HL-60 (cell line): Measurements from ENCODE around the gene DAAM1.

DNA sequence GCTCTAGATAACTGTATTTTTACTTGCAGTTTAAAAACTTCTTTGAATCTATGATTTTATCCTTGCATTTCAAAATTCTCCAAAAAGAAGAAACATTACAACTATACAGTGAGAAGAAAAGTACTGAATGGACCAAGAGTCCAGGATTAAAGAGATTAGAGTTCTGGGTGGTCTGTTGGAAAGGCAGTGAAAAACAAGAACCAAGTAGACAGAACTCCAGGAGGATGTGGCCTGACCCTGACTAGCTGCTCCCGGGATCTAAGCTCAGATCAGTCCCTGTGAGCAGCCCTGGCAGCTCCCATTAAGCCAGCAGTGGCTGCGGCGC lies 96.2 kb upstream of the SLC35F4 start:
- RRBS: no CpG with 5 or more reads among the region's 3 CpGs

- RRBS: no CpG with 5 or more reads among the region's 4 CpGs
Observed at GRCh38 chr14:58266213-58266920, 21.7 kb downstream of the PSMA3 start.

DNA sequence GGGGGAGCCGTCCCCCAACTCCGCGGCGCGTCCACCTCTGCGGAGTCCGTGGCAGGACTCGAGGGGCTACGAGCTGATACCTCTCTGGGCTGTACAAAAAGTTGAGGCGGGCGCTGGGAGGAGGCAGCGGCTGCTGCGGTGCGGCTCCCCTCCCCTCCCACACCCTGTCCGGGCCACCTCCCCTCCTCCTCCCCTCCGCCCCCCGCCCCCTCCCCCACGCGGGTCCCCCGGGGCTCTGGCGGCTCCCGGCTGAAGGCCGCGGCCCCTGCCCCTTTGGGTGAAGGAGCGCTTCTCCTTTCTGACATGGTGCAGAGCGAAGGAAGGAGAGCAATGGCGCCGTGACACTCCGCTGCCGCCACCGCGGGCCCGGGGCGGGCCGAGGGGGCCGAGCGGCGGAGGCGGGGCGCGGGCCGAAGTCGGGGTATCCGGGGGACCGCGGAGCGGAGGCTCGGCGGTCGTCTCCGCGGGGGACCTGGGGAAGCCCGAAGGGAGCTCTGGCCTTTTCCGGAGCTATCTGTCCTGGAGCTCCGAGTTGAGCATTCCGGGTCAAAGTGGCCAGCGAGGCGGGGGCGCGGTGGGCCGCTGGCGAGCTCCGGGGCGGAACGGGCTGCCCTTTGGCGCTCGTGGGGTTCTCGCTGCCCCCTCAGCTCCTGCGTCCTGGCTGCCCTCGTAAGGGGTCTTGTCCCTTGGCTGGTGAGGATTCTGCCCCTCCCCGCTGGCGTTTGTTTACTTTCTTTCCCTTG lies 815 bp downstream of the ARID4A start:
- RRBS: 4% methylated on average over 34 of the region's 72 CpGs

DNA sequence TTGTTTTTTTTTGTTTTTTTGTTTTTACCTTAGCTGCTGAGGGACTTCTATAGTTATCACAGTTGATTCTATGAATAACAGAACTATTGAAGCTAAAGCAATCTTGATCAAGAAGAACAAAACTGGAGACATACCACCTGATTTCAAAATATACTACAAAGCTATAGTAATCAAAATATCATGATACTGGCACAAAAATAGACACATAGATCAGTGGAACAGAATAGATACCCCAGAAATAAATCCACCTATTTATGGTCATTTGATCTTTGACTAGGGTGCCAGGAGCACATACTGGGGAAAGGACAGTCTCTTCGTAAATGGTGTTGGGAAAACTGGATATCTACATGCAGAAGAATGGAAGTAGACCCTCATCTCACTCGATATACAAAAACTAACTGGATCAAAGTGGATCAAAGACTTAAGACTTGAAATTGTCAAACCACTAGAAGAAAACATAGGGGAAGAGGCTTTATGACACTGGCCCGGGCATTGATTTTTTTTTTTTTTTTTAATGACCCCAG lies 11.9 kb downstream of the ARID4A start:
- RRBS: no CpG with 5 or more reads among the region's 3 CpGs

DNA sequence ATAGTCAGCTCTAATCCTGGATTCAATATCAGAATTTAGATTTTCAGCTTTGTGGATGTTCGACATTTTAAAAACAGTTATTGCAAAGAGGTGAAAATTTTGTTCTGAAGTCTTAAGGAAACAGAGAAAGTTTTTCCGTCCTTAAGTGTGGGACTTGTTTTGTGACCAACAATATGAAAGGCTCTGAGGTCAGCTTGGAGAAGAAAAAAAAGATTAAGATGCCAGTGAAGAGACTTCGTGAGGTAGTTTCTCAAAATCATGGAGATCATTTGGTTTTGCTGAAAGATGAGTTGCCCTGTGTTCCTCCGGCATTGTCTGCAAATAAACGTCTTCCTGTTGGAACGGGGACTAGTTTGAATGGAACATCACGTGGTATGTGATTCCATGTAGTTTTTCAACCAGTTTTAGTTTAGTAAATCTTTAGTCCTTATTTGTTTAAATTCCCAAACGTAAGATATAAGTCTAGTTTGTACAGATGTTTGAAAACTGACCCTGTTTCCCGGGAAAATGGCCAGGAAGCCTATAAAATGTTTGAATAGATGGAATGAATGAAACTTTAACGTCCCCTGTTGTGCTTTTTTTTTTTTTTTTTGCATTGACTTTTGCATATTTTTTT lies 681 bp downstream of the KIAA0586 start:
- RRBS: no CpG with 5 or more reads among the region's 10 CpGs

GRCh38 chr14:58636894-58637385 lies 822 bp upstream of the DACT1 start:
- RRBS: no CpG with 5 or more reads among the region's 18 CpGs

- RRBS: no CpG with 5 or more reads among the region's 1 CpG
Observed at GRCh38 chr14:58755540-58755998, 117.8 kb downstream of the DACT1 start.

GRCh38 chr14:59137040-59137720 lies 51.3 kb upstream of the DAAM1 start:
- RRBS: no CpG with 5 or more reads among the region's 3 CpGs

DNA sequence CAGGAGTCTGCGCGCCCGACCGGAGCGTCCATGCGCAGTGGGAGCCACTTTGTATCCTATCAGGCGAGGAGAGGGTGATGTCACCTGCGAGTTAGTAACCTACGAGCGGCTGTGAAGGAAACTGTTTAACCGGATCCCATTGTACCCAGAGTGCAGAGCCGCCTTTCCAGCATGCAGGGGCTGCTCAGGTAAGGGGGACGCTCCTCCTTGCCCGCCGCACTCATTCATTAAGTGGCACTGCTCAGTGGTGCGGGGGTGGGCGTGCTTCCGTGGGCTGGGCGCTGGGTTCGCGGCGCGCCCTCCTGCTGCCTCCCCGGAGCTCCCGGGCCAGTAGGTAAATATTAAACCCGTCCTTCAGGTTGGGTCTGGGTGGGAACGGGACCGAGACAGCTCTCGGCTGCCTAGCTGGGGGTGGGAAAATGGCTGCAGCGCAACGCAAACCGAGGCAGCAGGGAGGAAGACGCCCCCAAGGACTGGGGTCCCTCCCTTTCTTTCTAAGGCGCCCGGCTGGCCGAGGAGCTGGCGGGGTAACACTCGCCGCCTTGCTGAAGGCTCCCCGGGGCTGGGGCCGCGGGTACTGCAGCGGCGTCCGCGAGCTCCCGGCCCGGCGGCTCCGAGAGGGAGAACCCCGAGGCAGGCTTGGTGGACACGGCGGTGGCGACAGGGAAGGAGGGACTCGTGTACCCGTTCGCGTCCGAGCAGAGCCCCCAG lies at the start of gene DAAM1:
Gene DAAM1 (plus strand): TSS at position 87 of the 711 bp plus-strand sequence.
- RRBS: 2% methylated on average over 22 of the region's 59 CpGs

GRCh38 chr14:59197674-59198208 lies 9.3 kb downstream of the DAAM1 start:
- RRBS: no CpG with 5 or more reads among the region's 4 CpGs

- RRBS: no CpG with 5 or more reads among the region's 5 CpGs
Observed at GRCh38 chr14:59301430-59301874, 113.0 kb downstream of the DAAM1 start.

DNA sequence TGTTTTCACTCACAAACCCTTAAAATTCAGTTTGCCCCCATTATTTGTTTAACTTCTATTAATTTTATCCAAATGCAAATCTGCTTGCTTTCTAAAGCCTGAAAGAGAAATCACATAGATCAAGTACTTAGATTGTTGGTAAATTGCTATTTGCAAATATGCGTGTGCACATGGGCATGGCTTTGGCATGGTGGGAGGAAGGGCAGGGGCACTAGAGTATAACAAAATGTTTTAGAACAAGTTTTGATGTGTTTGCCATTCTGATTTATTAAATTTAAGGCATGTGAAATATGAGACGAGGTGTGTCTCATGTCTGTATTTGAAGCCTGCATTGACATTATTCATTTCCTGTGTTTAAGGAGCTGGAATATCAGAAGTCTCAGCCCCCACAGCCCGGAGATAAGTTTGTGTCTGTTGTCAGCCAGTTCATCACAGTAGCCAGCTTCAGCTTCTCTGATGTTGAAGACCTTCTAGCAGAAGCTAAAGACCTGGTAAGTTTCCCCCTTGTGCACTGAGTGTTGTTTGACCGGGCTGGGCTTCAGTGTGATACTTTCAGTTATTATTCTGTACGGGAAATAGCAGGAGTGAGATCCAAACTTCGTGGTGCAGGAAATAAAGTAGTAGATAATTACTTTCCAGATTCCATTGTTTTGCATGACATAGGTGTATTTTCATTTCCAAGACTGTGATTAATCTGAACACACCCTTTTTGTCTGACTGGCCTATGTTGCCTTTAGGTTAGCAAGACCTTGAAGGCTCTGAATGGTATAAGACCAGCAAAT lies 101.7 kb downstream of the GPR135 start:
- RRBS: no CpG with 5 or more reads among the region's 6 CpGs

DNA sequence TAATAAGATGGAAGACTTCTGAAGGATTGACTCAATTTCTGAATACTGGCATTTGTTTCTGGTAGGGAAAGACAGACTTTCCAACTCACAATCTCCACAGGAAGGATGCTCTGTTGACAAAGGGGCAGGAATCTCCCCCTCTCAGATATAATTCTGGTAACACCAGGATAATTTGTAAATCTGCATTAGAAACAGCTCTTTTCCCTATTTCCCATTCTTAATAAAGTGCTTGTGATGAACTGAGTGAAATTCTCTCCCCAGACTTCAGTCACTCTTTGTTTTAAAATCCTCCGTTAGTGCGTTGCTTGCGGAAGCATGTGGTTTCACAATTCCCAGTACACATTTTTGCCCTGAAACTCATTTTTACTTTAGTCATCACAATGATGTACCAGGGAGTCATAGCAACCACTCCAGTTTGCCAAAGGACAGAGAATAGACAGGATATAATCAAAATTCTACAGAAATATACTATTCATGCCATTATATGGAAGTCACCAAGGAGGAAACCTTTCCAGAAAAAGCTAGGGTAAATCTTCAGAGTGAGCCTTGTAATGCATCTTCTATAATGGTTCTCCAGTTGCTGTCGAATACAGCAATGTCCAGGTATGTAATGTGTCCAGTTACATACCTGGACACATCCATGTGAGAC lies 58.0 kb downstream of the GPR135 start:
- RRBS: no CpG with 5 or more reads among the region's 4 CpGs

GRCh38 chr14:59464010-59464433 lies 1.2 kb downstream of the GPR135 start:
- RRBS: no CpG with 5 or more reads among the region's 37 CpGs

DNA sequence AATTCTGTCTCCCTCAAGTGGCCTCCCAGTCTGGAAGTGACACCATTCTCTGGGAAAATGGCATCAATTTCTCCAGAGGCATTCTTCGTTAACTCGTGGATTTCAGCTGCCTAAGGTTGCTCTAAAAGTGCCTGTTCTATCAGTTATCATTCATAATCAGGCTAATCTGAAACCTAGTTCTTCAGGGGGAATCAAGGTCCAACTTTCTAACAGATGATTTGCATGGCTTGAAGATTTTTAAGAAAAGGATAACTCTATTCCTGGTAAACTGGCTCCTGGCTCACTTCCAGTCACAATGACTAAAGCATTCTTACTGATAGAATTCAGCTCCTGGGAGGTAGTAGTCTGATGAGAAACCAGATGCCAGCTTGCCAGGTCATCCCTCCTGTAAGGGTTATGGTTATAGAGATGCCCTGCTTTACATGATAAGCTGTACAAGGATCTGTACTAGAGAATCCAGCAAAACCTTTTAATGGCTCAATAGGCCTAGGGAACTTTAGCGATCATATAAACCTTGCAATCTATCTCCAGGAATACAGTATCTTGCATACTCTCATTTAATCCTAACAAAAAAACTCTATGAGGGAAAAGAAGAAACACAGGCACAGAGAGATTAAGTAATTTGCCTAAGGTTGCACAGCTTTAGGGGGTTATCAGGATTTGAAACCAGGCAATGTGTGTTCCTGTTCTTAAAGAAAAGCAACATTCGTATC lies 1.5 kb downstream of the L3HYPDH start:
- RRBS: no CpG with 5 or more reads among the region's 4 CpGs

- RRBS: 24% methylated on average over 29 of the region's 65 CpGs
Observed at GRCh38 chr14:59919486-59920674, 49.3 kb upstream of the RTN1 start.

DNA sequence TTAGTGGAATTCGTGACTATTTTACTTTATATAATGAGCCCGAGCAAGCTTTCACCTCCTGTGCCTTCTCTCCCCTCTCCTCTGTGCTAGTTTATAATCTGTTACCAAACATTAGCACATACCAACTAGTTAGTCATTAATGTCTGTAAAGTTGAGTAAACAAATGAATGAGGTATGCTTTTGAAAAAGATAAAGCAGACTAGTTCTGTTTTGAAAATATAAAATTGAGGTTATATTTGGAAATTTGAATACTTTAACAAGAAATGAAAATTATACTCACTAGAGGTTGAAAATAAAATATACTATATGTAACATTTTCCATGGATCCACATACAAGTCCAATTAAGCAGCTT lies 87.6 kb upstream of the PCNX4 start:
- RRBS: no CpG with 5 or more reads among the region's 2 CpGs

- RRBS: no CpG with 5 or more reads among the region's 5 CpGs
Observed at GRCh38 chr14:60094329-60094855, 2.7 kb downstream of the PCNX4 start.

GRCh38 chr14:60138457-60139281 lies 26.5 kb downstream of the DHRS7 start:
- RRBS: no CpG with 5 or more reads among the region's 3 CpGs

DNA sequence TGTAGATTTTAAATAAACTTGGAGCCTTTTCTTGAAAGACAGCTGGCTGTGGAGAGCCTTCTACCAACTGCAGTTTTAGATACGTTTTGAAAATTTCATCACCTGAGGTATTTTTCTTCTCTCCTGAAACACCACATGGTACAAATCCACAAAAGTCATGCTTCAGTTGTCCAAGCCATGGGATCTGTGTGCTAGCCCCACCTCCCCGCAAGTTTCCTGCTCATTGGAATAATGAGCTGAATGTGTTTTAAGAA lies 1.3 kb downstream of the PPM1A start:
- RRBS: no CpG with 5 or more reads among the region's 2 CpGs